SK-MEL-5 (cell line): ENCODE measurements around a stretch of chr2.

GRCh38 chr2:238176468-238177134, 17.8 kb downstream of the ERFE start:
RAMPAGE:
- cytosol, long total RNA: no peak
- long total RNA: no peak
- nucleus, long total RNA: no peak

DNA sequence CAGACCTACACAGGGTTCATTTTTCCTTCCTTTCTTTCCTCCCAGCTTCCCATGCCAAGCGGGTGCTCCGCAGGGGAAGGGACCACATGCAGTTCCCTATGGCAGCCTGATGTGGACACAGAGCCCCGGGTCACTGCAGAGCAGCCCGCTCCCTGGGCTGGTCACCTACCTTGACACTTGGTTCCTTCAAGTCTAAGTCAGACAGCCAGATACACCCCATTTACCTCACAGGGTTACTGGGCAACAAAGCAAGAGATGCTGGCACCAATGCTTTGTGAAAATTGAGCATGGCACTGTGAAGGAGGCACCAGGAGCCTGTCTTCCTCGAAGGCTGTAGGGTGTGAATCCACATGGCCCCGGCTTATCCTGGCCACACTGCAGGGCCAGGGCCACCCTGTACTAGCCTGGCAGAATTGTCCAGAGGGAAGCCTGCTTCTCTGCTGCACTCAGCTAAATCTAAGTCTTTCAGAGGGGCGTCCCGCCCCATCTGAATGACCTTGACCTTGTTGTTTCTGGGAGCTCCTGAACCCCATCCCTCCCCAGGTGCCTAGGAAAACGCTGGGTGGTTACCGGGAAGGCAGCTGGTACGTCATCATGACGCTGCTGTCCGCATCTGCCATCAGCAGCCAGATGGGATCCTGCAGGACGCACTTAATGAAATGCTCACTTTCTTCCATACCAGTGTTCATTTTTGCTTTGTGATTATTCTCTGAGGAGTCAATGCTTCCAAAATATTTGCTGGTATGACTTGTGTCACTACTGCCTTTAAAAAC, 10.3 kb upstream of the HES6 start:
RAMPAGE:
- cytosol, long total RNA: no peak
- long total RNA: no peak
- nucleus, long total RNA: no peak

DNA sequence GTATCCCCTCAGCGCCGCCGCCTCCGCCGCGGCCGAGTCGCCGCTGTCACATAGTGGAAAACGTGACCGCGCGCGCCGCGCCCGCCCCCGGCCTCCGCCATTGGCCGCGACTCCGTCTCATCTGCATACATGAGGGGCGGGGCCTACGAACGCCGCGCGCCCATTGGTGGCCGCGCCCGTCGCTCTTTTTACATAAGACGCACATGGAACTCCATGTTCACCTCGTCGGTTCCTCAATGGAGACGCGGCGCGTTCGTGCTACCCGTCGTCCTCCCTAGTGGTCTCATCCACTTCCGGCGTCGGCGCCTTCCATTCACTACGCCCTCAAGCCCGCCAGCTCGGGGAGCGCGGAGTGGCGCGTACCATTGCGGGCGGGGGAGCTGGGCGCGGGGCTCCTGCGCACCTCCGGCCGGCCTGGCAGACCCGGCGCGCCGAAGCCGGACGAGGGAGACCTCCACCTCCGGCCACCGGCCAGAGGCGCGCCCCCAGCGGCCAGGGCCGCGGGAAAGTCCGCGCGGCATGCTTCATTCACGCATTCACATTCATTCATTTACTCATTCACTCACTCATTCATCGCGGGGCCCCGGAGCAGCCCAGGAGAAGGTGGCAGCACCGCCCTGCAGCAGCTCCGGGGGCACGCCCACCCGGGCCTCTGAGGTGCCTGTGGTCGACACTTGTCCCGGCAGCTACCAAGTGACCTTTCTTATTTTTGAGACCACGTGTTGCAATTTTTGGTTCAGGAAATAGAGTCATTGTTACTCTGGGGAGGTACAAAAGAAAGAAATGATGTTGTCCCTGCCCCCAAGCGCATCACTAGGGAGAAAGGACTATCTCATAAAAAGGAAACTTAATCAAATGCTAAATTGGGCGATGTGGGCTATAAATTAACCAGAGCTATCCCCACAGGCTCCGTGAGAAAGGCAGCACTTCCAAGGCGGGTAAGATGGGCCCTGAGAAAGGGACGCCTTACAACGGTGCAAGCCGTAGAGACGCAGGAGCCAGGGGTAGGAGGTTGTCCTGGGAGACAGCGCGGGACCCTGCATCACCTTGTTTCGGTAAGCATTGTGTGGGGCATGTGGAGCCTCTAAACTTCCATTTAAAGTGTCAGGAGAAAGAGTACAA, 694 bp upstream of the PER2 start:
RAMPAGE:
- cytosol, long total RNA: no peak
- long total RNA: no peak
- nucleus, long total RNA: no peak

DNA sequence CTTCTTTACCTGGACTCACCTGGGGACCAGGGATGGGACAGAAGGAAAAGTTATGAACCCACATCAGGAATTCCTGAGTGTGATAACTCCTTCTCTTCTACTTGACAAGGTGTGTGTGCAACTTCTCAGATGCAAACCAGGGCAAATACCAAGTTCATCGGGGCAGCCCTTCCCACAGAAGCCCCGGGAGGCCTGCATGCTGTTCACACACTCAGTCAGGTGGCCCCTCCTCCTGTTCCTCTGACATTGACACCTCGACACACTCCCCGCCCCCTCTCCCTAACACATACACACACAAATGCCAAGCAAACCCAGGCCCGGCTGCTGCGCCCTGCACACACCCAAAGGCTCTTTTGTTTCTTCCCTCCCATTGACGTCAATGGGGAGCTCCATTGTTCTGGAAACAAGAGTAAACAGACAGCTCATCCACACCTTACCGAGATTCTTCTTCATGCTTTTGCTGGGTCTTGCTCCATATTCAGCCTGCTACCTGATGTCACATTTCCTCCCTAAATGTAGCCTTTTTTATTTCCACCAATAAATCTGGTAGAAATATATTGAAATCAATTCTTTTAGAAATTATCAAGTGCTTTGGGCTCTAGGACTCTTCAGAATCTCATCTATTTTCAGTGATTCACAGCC, 1.7 kb upstream of the PER2 start:
RAMPAGE:
- cytosol, long total RNA: no peak
- long total RNA: no peak
- nucleus, long total RNA: no peak

DNA sequence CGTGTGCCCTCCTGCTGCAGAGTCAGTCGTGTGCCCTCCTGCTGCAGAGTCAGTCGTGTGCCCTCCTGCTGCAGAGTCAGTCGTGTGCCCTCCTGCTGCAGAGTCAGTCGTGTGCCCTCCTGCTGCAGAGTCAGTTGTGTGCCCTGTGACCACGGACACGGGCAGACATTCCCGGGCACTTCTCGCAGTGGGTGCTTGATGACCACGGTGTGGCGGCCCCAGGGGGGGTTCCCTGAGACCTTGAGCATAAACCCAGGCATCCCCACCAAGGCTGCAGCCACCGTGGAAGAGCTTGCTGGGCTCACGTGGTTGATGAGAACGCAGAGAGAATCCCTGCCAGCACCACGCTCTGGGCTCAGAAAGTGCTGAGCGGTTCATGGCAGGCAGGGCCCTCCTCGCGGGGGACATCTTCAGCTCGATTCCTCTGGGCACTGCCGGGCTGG, 8.2 kb upstream of the PER2 start:
RAMPAGE:
- cytosol, long total RNA: no peak
- long total RNA: no peak
- nucleus, long total RNA: no peak

RAMPAGE:
- cytosol, long total RNA: no peak
- long total RNA: no peak
- nucleus, long total RNA: no peak
Observed at GRCh38 chr2:238305769-238306416, 14.4 kb upstream of the TRAF3IP1 start.

RAMPAGE:
- cytosol, long total RNA: no peak
- long total RNA: no peak
- nucleus, long total RNA: no peak
Observed at GRCh38 chr2:238389806-238390319, 36.9 kb upstream of the ASB1 start.

DNA sequence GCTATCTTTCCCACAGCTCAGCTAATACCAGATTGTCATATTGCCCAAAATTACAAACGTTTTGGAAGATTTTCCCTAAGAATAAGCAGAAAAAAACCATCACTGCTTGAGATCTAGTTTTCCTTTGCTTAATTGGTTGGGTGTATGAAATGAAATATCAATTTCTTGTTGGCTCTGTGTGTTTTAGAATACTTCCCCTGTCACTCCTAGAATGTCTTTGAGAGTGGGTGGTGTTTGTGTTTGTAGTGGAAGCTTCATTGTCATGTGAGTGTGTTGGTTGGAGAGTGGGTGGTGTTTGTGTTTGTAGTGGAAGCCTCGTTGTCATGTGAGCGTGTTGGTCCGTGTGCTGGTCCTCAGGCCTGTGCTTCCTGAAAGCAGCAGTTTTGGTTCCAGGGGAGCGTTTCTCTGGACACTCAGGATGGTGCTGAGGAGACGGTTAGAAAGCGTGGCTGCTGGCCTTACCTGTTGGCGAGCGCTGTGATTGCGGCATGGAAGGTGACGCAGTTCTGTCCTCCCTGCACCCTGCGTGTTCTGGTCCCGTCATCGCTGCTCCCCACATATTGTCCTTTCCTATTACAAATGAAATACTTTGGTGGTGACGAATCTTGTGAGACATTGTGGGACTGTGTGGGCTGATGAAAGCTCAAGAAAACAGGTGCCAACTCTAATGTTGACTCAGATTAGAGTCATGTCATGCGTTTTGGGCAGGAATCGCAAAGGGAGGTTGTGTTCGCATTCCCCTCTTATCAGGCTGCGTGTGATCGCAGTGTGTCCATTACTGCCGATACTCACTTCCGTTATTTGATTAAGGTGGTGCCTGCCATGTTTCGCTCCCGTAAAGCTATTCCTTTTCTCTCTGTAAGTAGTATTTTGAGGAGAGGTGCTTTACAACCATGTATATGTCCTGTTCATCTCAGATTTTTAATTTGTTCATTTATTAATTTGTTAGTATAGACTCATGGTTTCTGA, 12.6 kb downstream of the ASB1 start:
RAMPAGE:
- cytosol, long total RNA: no peak
- long total RNA: no peak
- nucleus, long total RNA: no peak

GRCh38 chr2:238558465-238558875, 131.7 kb downstream of the ASB1 start:
RAMPAGE:
- cytosol, long total RNA: no peak
- long total RNA: no peak
- nucleus, long total RNA: no peak

DNA sequence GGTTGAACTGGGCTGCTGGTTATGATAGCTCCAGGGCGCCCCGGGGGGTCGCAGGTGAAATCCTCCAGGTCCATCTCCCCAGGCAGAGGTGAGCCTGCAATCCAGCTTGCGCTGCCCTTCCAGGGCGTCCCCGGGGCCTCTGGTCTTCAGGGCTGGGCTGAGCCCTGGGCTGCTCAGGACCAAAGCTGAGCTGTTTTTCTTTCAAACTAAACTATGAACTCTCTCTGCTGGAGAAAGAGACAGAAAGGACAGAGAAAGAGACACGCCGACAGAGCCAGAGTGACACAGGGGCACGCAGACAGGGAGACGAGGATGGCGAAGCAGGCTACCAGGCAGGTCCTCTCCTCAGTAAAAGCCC, 2.1 kb upstream of the TWIST2 start:
RAMPAGE:
- cytosol, long total RNA: no peak
- long total RNA: no peak
- nucleus, long total RNA: no peak

DNA sequence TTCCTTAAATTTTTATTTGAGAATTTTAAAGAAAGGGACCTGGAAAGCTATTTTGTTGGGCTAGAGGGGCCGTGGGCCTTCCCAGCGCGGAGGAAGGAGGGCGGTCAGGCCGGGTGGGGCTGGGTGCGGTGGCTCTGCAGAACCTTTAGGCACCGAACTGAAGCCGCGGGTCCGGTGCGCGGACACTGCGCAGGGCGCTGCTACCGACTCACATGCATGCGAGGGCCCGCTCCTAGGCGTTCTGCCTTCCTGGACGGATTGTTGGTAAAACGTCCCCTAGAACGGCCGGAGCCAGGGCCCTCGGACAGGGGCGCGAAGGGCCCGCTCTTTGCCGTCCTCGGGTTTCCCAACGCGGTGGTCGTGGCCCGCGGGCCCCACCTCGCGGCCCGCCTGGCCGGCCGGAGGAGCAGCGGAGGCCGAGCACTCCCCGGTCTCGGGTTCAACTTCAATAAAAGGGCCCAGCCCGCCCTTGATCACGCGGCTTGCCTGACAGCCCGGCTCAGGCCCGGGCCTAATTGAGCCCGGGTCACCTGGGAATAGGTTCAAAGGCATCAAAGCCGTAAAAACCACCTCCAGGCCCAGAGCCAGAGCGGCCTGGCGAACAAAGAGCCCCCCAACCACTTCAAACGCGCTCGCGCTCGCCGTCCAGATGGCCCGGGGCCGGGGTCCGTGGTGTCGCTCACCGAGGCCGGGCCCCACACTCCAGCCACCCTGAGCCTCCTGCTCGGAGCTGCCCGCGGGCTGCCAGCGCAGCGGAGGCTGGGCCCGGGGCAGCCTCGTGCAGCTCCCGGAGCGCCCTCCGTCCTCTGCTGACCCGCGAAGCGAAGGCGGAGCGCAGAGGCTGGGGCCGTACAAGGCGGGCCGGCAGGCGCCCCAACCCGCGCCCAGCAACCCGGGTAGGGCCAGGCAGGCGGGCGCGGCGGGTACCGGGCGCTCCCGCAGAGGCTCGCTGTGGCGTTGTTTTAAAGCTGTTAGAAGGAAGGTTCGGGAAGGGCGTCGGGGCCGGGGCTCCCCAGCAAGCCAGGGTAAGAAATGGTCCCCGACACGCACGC, 1.2 kb upstream of the TWIST2 start:
RAMPAGE:
- cytosol, long total RNA: no peak
- long total RNA: no peak
- nucleus, long total RNA: no peak

RAMPAGE:
- cytosol, long total RNA: no peak
- long total RNA: no peak
- nucleus, long total RNA: no peak
Observed at GRCh38 chr2:238849283-238849930, 1.5 kb downstream of the TWIST2 start.

GRCh38 chr2:238852024-238852779, 4.3 kb downstream of the TWIST2 start:
RAMPAGE:
- cytosol, long total RNA: no peak
- long total RNA: no peak
- nucleus, long total RNA: no peak

DNA sequence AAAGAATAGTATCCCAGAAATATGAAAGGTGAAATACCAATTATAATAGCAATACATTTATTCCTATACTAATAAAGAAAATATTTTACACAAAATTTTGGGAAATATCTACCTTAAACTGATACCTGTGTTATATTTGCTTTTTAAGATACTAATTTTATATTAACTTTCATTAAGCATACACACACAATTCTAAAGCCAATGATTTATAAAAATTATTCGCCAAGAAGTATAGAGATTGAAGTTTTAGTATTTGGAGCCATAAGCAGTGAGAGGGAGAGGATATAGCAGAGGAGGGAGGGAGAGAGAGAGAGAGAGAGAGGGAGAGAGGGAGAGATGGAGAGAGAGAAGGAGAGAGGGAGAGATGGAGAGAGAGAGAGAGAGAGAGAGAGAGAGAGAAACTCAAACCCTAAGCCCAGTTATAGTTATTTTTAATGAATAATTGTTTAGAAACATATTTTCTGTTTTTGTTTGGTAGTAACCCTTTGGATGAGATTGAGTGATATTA, 5.3 kb downstream of the TWIST2 start:
RAMPAGE:
- cytosol, long total RNA: no peak
- long total RNA: no peak
- nucleus, long total RNA: no peak

DNA sequence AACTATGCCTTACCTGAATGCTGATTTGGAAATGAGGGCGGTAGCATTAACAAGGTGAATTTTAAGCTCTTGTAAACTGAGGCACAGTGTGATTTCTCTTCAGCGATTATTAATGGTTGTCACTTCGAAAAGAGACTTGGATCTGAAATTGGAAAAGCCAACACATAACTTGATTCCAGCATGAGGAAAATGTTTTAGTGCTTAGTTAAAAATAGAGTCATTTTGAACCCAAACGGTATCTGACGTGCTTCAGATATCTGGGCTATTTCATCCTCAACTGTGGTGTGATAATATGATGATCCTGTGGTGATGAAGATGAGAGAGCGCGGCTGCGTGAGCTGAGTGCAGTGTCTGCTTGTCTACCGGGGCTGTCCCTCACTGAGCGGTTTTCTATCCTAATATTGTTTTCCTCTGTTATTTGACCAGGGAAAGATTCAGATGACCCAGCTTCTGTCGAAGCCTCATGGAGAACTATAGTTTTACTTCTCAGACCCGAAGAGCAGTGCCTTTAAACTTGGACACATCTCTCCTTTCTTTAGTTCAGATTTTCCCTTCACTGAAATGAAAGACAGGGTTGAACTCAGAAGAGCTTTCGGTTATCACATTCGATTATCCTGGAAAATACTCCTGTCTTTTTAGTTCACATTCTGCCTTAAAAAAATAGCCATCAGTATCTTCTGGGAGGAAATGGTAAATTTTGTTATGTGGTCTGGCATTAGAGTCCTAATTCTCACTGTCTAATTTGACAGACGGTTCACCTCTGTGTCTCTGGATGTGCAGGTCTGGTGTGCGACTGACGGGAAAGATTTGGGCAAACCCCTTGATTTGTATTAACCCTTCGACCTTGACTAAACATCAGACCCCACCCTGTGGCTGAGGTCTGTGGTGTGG, 6.0 kb downstream of the TWIST2 start:
RAMPAGE:
- cytosol, long total RNA: no peak
- long total RNA: no peak
- nucleus, long total RNA: no peak

DNA sequence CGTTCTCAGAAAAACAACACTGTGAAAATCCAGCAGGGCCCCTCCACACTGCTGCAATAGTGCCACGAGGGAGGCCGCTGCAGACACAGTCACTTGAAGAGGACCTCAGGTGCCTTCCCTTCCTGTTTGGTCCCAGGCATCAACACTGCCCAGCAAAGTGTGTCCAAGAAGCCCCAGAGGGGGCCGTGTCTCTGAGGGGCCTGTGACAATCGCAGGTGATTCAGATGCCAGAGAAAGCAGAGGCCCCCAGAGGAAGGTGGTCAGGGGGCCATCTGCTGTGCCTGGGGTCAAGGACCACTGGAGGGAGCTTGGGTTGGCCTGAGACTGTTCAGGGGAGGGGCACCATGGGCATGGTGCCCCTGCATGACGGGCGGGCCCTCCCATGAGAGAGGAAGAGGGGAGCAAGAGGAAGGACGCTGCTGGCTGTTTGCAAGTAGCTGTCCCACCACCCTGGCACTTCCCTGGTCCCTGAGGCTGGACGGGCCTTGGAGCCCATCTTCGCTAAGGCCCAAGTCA, 9.0 kb downstream of the TWIST2 start:
RAMPAGE:
- cytosol, long total RNA: no peak
- long total RNA: no peak
- nucleus, long total RNA: no peak

DNA sequence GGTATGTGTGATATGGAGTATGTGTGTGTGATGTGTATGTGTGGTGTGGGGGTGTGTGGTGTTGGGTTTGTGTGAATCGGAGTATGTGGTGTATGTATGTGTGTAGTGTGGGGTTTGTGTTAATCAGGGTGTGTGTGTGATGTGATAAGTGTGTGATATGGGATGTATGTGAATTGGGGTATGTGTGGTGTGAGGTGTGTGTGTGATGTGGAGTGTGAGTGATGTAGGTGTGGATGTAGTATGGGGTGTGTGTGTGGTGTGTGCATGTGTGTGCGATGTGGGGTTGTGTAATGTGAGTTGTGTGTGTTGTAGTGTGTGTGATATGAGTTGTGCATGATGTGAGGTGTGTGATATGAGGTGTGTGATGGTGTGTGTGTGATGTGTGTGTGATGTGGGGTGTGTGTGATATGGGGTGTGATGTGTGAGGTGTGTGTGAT, 54.4 kb downstream of the TWIST2 start:
RAMPAGE:
- cytosol, long total RNA: no peak
- long total RNA: no peak
- nucleus, long total RNA: no peak

GRCh38 chr2:238905755-238906609, 58.1 kb downstream of the TWIST2 start:
RAMPAGE:
- cytosol, long total RNA: no peak
- long total RNA: no peak
- nucleus, long total RNA: no peak

DNA sequence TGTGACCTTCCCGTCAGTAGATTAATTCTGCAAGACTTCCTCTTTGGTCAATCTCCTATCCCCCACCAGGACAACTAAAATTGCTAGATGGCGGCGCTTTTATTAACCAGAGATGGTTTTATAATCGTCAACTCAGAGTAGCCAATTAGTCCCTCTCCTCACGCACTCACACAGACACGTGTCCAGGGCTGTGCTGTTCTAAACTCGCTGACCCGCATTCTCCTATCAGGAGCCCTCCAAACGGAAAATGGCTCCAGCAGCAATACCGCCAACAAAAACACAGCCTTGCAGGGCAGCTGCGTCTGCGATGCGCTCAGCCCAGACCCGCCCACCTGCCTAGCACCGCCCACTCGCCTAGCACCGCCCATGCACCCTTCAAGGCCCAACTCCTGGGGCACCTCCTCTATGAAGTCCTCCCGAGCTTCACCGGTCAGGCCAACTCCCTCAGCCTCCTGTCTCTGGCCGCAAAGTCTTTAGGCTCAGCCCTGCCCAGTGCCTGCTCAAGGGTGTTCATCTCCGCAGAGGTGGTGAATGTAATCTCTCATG, 119.6 kb downstream of the TWIST2 start:
RAMPAGE:
- cytosol, long total RNA: no peak
- long total RNA: no peak
- nucleus, long total RNA: no peak

DNA sequence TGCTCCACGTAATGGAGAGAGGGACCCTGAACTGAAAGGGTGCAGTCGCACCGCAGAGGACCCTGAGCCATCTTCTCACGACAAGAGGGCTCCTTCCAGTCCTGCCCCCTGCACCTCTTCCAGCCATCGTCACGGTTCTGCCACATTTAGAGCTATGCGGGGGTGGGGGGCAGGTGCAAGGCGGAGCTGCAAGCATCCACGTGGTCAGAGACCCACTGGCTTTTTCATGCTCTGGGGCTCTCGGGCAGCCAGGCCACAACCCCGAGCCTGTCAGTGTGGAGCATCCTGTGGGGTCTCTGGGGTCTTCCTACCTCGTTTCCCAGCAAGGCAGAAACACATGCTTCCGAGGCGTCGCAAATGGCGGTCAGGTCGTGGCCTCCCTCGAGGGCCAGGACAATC, 218.5 kb downstream of the TWIST2 start:
RAMPAGE:
- cytosol, long total RNA: no peak
- long total RNA: no peak
- nucleus, long total RNA: no peak